ENCODE measurements around the genes G6PC1 and CFAP97D1.

DNA sequence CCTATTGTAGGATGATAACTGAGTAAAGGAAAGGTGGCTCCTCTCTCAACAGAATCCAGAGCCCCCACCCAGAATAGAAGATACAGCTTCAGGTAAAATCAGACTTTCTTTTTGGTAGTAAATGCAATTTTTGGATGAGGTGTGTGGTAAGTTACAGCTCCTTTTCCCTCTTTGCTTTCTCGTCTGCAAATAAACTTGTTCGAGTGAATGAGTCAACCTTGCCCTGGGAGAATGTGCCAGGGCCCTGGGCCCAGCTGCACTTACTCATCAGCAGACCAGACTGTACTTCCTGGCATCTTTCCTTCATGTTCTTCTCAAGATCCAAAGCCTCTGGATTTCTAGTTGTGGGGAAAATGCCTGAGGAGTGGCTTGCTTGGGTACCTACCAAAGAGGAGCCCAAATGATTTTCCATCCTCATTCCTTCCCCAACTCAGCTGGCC is 5.5 kb upstream of the G6PC1 start:
- PRO-cap, 7 experiments = no peak in any of the 7 experiments
- RAMPAGE, long total RNA, 2 experiments = no peak in any of the 2 experiments

DNA sequence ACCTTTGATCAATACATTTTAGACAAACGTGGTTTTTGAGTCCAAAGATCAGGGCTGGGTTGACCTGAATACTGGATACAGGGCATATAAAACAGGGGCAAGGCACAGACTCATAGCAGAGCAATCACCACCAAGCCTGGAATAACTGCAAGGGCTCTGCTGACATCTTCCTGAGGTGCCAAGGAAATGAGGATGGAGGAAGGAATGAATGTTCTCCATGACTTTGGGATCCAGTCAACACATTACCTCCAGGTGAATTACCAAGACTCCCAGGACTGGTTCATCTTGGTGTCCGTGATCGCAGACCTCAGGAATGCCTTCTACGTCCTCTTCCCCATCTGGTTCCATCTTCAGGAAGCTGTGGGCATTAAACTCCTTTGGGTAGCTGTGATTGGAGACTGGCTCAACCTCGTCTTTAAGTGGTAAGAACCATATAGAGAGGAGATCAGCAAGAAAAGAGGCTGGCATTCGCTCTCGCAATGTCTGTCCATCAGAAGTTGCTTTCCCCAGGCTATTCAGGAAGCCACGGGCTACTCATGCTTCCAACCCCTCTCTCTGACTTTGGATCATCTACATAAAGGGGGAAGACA is at the start of gene G6PC1:
Gene G6PC1, plus strand, starts transcription at position 115 of the 590 bp plus-strand sequence.
- PRO-cap, 7 experiments = no peak in any of the 7 experiments
- RAMPAGE, long total RNA, 2 experiments = no peak in any of the 2 experiments

- PRO-cap, 7 experiments = no peak in any of the 7 experiments
- RAMPAGE, long total RNA, 2 experiments = no peak in any of the 2 experiments
These were observed 3.3 kb downstream of the G6PC1 start for GRCh38 chr17:42903802-42904482.

DNA sequence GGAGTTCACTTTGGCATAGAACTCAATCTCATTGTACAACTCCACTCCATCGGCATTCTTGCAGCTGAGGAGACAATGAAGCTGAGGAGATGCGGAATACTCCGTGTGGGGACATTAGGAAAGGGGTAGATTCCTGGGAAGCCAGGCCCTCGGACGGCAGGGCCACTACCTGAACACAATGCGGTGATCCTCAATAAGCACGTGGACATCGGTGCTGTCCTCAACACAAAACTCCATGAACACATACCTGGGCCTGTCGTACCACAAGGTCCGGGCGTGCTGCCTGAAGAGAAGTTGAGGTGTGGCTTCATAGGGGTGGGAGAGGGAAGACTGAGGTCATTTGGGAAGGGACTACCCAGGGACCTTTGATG is 514 bp downstream of the PTGES3L start:
- PRO-cap, 7 experiments = no peak in any of the 7 experiments
- RAMPAGE, long total RNA, 2 experiments = no peak in any of the 2 experiments

DNA sequence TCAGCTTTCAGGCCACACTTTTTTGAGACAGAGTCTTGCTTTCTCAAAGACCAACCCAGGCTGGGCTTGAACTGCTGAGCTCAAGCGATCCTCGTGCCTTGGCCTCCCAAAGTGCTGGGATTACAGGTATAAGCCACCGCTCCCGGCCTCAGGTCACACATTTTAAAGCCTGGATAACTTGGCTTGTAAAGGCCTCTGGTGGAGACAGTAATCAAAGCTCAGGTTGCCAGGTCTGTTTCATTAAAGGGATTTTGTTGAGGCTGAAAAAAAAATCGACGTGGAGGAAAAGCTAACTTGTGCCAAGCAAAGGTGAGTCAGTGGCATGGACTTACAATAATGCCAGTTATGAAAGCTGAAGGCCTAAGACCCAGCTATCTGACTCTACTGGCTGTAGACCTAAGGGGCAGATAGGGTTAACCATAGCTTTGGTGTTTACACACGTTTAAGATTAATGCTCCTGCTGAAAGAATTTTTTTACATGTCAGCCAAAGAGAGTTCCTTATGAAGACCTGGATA is 839 bp downstream of the NBR1 start:
- PRO-cap, 7 experiments = no peak in any of the 7 experiments
- RAMPAGE, long total RNA, 2 experiments = no peak in any of the 2 experiments

DNA sequence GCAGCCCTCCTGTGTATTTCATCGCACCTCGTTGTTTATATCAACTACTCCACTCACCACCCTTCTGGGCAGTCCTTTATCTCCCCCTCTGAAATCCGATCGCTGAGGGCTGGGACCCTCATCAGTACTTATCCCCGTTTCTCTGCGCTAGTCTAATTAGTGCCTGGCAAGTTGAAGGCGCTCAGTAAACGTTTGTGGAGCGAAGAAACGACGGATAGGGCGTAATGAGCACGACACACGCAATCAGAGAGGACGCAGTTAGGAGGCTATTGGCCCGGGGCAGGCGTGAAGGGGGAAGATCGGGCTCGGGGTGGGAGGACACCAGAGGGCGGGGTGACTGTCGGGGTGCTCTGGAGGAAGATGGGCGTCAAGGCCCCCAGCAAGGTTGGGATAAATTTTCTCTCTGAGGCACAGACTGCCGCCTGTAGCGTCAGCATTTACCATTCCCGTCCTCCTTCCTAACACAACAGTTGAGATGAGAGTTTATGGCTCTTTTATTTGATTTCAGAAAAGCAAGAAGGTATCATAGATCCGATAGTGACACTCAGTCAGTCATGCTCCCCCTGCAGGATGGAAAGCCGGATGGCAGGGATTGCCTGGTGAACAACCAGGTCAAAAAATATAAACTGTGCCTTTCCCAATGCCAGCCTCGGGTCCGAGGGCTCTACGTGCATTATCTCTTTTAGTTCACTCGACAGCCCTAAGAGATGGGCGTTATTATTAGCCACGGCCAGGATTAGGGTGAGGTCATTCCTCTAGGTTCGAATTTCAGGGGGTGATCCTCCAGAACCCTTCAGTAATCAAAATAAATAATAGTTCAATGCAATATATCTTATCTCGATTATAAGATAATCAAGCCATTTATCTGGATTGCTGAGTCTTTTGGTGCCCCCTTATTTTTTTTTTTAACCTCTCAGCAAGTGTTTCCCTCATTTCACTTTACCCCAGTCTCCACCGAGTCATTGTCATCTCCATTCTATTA is 9.5 kb upstream of the ARL4D start:
- PRO-cap, 7 experiments = peak in 7 of 7 experiments; most common plus-strand start position 324 of the sequence (in 6); most common minus-strand start position 468 of the sequence (in 7)
- RAMPAGE, long total RNA, 2 experiments = no peak in any of the 2 experiments

DNA sequence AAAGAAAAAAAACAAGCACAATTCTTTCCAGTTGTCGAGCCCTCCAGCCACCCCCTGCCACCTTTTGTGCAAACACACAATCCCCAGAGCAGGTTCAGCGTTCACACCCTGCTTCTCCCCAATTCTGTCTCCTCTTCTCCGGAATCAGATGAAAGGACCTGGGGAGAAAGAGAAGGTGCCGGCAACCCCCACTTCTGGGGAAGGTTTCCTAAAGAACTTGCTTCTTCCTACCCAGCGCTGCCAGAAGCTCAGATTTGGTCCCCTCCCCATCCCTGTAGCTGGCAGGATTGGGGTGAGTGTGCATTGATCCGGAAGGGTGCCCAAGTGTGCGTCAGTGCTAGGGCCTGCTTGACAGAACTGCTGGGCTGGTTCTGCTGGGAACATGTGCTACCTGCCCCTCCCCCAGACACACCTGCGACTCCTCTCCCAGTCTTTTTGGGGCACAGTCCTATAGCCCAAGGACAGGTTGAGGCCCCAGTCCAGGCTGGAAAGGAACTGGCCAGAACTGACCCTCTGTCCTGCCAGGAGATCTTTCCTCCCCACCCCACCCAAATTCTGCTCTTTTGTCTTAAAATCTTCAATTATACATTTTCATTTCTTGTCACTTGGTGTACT is 3.3 kb downstream of the ARL4D start:
- PRO-cap, 7 experiments = no peak in any of the 7 experiments
- RAMPAGE, long total RNA, 2 experiments = no peak in any of the 2 experiments

- PRO-cap, 7 experiments = no peak in any of the 7 experiments
- RAMPAGE, long total RNA, 2 experiments = no peak in any of the 2 experiments
These were observed 19.5 kb upstream of the DHX8 start for GRCh38 chr17:43464022-43465004.

- PRO-cap, 7 experiments = no peak in any of the 7 experiments
- RAMPAGE, long total RNA, 2 experiments = no peak in any of the 2 experiments
These were observed 17.7 kb downstream of the ETV4 start for GRCh38 chr17:43528274-43529101.

- PRO-cap, 7 experiments = peak in 3 of 7 experiments; most common plus-strand start chr17:43530553 (in 1); most common minus-strand start chr17:43530821 (in 2)
- RAMPAGE, long total RNA, 2 experiments = no peak in any of the 2 experiments
These were observed 15.7 kb downstream of the ETV4 start for GRCh38 chr17:43529834-43531356.

GRCh38 chr17:43542755-43543744 is 3.1 kb downstream of the ETV4 start:
- PRO-cap, 7 experiments = no peak in any of the 7 experiments
- RAMPAGE, long total RNA, 2 experiments = no peak in any of the 2 experiments

DNA sequence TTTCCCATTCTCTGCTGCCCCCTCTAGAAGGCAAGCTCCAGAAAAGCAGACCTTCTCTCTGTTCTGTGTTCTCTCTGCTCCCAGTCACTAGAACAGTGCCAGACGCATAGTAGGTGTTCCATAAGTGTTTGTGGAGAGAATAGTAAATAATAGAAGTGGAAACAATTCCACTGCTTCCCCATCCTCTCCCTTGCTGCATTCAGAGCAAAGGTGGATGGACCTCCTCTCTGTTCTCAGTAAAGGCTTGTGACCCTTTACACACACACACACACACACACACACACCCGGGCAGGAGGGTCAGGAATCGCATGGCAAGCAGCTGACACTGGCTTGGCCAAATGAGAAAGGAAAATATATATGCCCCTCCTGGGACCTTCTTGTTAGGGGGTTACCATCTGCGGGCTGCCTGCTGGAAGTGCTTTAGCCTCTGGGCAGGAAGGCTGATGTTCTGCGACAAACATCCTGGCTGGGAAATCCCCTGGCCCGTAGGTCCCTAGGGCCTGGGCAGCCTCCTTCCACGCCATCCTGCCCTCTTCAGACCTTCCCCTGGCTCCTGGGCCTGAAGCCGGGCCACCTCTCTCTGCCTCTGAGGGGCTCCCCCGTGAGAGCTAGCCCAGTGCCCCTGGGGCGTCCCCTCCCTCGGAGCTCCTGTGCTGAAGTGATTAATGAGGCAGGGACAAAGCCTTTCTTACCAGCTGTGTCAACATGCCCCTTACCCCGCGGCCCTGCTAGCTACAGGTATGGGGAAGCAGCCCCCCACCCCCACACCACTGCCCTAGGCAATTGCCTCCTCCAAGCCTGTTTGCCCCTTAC is 32.5 kb upstream of the ETV4 start:
- PRO-cap, 7 experiments = no peak in any of the 7 experiments
- RAMPAGE, long total RNA, 2 experiments = no peak in any of the 2 experiments

GRCh38 chr17:43780239-43780572 is at the start of gene CFAP97D1:
Gene CFAP97D1 (plus strand): TSS chr17:43780435.
- PRO-cap, 7 experiments = no peak in any of the 7 experiments
- RAMPAGE, long total RNA, 2 experiments = no peak in any of the 2 experiments

GRCh38 chr17:43813835-43814681 is 18.9 kb downstream of the MPP3 start:
- PRO-cap, 7 experiments = no peak in any of the 7 experiments
- RAMPAGE, long total RNA, 2 experiments = no peak in any of the 2 experiments

DNA sequence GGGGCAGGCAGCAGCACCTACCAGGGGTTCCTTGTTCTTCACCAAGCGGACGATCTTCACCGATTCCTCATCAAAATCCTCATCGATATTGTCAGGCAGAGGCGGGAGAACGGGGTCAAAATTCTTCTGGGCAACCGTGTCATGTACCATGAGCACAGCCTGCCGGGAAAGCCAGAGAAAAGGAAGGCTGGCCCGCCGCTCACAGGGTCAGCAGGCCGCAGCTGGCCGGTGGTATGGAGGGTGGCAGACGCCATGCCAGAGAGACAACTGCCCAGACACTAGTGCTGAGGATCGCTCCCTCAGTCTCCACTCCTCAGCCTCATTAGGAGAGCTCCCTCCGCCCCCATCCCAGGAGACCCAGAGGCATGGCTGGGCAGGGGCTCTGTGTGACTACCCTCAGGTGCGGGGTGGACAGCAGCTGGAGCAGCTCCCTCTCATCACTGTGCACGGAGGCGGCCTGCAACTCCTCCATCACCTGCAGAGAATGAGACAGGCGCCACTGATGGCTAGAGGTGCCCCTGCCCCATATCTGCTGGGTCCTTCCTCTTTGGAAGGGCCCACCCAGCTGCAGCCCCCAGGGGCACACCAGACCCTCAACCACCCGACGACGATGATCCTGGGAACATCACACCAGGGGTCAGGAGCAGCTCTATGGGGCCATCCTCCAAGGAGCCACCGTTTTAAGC is 3.2 kb downstream of the MPP3 start:
- PRO-cap, 7 experiments = no peak in any of the 7 experiments
- RAMPAGE, long total RNA, 2 experiments = no peak in any of the 2 experiments

GRCh38 chr17:43928014-43928213 is 14.4 kb downstream of the PPY start:
- PRO-cap, 7 experiments = no peak in any of the 7 experiments
- RAMPAGE, long total RNA, 2 experiments = no peak in any of the 2 experiments

- PRO-cap, 7 experiments = no peak in any of the 7 experiments
- RAMPAGE, long total RNA, 2 experiments = no peak in any of the 2 experiments
These were observed 549 bp downstream of the NAGS start for GRCh38 chr17:44004792-44005550.

- PRO-cap, 7 experiments = peak in 7 of 7 experiments; most common plus-strand start chr17:44006757 (in 1); most common minus-strand start chr17:44006922 (in 7)
- RAMPAGE, long total RNA, 2 experiments = no peak in any of the 2 experiments
These were observed 2.0 kb downstream of the NAGS start for GRCh38 chr17:44006263-44006948.

DNA sequence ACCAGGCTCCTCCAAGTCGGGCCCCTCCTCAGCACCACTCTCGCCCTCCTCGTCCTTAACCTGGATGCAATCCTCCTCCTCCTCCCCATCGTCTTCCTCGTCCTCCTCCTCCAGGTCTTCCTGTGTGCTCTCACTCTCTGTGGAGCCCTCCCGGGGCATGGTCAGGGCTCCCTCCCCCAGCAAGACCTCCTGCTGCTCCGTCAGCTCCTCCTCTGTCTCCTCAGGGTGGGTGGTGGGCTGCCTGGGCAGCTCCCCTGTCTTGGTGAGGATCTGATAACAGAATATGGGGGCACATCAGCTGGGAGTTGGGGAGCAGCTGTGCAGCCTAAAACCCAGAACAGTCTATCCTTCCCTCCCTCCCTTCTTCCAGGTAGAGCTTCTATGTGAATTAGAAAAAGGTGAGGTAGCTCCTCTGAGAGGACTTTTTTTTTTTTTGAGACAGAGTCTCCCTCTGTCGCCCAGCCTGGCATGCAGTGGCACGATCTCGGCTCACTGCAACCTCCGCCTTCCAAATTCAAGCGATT is 17.0 kb downstream of the G6PC3 start:
- PRO-cap, 7 experiments = no peak in any of the 7 experiments
- RAMPAGE, long total RNA, 2 experiments = no peak in any of the 2 experiments

DNA sequence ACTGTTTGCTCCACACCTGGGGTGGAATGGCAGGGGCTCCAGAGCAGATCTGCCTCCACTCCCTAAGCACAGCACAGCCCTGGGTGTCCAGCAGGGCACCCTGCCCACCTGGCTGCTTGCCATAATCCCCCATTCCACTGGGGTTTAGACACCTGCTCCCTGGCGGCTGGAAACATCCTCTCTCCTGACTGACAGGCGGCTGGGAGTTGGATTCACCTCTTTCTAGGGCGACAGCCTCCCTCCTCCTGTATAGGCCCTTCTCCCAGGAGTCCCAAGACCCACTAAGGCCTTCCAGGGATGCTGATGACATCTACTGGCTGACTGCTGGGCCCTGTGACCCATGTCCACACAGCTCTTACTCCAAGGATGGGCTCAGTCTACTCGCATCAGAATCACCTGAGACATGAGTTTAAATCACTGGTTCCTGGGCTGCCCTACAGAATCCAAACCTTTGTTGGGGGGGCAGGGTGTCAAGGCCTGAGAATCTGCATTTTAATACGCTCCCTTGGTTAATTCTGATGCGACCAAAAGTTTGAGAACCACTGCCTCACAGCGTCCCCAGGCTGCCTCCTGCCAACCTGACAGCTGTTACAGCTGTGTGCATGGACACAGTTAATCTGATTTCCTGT is 17.8 kb downstream of the HDAC5 start:
- PRO-cap, 7 experiments = no peak in any of the 7 experiments
- RAMPAGE, long total RNA, 2 experiments = no peak in any of the 2 experiments